Non-pigmented ciliary epithelial cell (primary cell): ENCODE measurements around the gene GRAMD4.

DNA sequence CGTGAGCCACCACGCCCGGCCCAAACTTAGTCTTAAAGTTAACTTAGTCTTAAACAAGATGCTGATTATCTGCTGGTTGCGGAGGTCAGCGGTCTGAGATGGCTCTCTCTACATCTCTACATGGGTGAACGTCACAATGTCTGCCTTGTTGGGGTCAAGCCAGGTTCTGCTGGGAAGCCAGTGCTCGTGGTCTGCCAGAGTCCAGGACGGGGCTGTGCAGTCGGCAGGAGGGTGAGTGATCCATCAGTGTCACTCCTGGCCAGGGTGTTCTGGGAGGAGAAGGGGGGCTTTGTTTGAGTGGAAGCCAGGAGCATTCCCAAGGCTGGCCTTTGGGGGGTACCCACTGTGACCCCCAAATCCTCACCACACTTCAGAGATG is 11.4 kb upstream of the CELSR1 start:
- RRBS: no CpG with 5 or more reads among the region's 9 CpGs

DNA sequence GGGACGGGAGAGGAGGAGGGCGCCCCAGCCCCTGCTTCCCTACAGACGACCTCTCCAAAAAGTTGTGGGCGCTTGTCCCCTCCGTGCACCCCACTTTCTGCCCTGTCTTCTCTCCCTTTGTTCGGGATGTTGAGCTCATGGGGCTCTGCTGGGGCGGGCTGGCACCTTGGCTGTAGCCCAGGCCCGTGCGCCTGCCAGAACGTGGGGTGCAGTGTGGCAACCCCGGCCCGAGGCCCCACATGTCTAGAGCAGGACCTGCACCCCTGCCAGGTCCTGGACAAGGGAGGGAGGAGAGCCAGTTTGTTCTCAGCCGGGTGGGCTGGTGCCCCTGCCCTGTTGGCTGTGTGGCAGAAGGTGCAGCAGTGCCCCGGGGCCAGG is 40.3 kb upstream of the CELSR1 start:
- RRBS: 11% methylated on average over 4 of the region's 14 CpGs

- RRBS: no CpG with 5 or more reads among the region's 21 CpGs
Observed at GRCh38 chr22:46619833-46620647, at the start of gene GRAMD4. GRAMD4 (plus strand) TSS chr22:46620386.

- RRBS: no CpG with 5 or more reads among the region's 20 CpGs
Observed at GRCh38 chr22:46666491-46667168, 46.4 kb downstream of the GRAMD4 start.

DNA sequence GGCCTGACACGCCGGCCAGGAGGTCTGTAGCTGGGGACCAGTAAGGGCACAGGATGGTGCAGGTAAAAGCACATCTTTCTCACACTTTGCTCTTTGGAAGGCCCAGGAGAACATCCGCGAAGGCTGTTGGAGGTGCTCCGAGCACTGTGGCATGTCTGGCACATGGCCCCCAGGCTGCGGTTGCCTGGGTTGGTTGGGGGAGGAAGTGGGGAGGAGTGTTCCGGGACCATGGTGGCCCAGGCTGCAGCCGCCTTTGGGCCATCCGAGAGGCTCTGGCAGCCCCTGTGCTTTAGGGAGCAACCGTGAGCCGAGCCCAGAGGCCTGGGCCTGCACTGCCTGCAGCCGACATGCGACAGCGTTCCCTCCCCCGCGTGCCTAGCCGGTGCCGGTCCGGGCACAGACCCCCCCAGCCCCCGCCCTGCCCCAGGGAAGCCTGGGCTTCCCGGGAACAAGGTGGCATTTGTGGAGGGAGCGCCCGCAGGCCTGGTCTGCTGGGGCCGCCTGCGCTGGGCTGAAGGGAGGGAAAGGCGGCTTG is 57.9 kb downstream of the GRAMD4 start:
- RRBS: 90% methylated on average over 3 of the region's 26 CpGs

DNA sequence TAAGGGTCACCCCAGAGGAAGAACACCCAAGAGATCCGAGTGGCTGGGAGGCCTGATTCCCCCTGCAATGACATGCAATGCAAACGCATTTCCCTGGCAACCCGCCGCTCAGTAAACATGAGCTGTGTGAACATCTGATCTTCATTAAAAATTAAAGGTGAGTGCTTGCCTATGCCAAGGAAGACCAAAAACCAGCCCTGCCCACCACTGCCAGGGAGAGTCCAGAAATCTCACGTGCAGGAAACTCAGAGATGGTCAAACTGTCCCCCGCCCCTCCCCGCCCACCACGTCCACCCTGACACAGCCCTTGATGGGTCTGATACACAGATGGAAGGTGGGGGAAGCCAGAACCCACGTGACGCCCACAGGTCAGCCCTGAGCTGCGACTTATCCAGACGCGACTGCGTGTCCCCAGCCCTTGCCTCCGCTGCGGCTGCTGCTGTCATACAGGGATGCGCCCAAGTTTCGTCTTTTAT is 11.5 kb downstream of the CERK start:
- RRBS: no CpG with 5 or more reads among the region's 18 CpGs

- RRBS: no CpG with 5 or more reads among the region's 14 CpGs
Observed at GRCh38 chr22:46734837-46735796, 2.9 kb downstream of the CERK start.

DNA sequence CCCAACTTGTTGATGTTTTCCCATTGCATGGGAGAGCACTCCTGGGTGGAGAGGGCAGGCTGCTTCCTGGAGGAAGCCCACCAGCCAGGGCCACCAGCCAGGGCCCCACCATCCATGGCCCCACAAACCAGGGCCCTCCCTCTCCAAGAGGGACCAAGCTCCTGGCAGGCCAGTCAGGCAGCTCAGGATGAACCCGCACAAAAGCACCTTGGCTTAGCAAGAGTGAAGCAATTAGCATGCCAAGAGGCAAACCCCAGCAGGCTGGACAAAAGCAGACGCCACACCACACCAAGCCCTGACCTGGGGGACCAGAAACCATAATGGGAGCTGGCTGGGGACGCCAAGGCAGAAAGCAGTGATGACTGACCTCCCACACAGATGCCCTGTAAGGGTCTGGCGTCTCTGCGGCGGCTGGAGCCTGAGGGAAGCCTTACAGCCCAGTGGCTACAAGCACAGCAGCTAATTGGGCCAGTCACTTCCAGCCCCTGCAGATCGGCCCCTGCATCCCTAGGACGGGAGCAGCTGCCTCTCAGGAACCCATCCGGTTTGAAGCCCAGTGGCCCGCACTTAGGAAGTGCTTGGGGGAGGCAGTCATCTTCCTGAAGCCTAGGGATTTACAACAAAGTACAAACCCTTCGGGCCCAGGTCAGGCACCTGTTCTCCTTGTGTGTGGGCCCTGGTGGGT is 2.0 kb downstream of the CERK start:
- RRBS: no CpG with 5 or more reads among the region's 11 CpGs

GRCh38 chr22:46800608-46801028 is 38.2 kb downstream of the TBC1D22A start:
- RRBS: no CpG with 5 or more reads among the region's 5 CpGs

- RRBS: no CpG with 5 or more reads among the region's 10 CpGs
Observed at GRCh38 chr22:46801349-46801748, 38.9 kb downstream of the TBC1D22A start.

DNA sequence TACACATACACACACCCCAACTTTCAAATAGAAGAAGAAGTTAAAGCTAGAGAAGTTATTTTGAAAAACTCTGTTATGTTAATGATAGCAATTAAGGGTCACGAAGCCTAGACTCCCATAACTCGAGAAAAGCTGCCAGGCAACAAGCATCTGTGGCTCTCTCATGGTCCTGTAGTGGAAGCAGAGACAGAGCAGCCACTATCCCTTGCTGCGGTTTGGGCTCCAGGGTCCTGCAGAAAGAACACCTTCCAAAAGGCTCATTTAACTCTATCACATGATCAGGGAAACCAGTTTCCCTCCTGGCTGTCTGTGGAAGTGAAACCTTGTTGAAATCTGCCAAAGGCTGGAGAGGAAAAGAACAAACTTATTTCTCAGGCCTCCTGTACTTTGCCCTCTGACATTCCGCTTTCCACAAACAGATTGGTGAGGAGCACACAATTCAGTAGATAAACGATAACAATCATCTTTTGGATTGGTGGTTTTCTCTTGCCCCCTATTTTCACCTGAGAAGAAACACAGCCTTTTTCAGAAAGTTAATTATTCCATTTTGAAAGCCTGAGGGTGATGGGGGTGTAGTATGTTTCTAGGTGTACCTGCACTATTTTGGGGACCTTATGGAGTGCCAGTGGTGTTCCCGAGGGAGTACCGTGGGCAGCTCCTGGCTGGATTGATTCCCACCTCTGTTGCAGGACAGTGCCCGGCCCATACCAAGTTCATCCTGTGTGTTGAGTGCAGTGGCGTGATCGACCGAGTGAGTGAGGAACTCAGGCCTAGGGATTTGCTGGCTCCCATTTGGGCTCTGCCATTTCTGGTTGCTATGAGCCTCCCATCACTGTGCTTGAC is 101.9 kb downstream of the TBC1D22A start:
- RRBS: no CpG with 5 or more reads among the region's 11 CpGs

DNA sequence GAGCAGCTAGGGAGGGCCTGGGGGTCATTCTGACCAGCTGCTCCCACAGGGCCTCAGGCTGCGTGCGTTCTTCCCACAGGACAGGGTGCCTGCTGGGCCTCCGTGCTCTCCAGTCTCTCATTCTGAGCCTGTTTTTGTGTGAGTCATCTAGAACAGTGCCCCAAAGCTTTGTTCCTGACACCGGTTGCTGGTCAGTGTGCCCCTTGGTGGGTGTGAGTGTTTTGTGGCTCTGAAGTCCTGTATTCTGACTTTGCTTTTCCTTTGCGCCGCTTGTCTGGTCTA is 275.9 kb downstream of the TBC1D22A start:
- RRBS: no CpG with 5 or more reads among the region's 6 CpGs

- RRBS: no CpG with 5 or more reads among the region's 7 CpGs
Observed at GRCh38 chr22:47086932-47087417, 324.5 kb downstream of the TBC1D22A start.

GRCh38 chr22:47170487-47170939 is 408.1 kb downstream of the TBC1D22A start:
- RRBS: no CpG with 5 or more reads among the region's 11 CpGs

DNA sequence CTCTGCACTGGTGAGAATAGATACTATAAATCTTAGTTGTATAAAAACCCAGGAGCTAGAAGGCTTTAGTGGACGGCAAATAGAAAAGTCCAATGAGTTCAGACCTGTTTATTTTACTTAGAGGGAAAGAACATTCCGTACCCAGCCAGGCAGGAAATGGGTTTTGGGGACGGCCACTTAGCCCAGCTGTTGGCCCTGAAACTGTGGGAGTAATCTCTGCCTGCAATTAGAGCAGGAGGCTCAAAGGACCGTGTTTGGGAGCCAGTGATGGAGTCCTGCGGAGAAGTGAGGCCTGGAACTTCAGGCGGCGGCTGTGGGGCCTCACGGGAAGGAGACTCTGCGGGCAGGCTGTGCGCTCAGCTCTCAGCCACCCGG is 530.1 kb downstream of the TBC1D22A start:
- RRBS: no CpG with 5 or more reads among the region's 11 CpGs

DNA sequence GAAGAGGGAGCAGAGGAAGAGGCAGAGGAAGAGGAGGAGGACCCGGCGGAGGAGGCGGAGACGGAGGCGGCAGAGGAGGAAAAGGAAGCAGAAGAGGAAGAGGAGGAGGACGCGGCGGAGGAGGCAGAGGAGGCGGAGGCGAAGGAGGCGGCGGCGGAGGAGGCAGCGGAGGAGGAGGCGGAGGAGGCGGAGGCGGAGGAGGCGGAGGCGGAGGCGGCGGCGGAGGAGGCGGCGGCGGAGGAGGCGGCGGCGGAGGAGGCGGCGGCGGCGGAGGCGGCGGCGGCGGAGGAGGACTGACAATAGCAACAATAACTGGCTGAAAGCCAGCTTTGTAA is 616.6 kb downstream of the TBC1D22A start:
- RRBS: no CpG with 5 or more reads among the region's 36 CpGs

DNA sequence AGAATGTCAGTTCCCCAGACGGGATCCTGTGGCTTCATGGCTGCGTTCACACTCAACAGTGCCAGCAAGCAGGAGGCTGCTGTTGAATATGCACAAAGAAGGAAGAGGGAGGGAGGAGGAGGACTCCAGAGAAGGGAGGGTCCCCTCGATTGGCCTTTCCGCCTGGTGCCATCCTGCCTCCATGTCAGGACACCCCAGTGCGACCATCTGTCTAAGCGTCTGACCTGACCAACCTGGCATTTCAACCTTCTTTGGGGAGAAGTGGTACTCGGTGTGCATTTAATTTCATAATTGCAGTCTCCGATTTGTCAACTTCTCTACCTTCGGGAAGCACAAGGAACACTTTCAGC is 235.1 kb upstream of the TAFA5 start:
- RRBS: no CpG with 5 or more reads among the region's 9 CpGs

DNA sequence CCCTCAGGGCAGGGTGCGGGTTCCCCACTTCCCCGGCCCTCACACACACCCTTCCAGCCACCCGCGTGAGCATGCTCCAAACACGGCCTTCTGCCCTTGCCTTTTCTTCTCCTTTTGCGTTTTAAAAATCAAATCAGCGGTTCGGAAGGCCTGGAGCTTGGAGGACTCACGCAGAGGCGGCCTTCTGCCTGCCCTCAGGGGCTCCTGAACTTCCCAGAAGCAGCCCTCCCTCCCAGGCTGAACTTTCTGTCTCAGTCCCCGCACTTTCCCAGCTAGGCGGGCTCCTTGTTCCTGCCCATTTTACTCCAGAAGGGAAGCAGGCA is 98.3 kb downstream of the TAFA5 start:
- RRBS: no CpG with 5 or more reads among the region's 12 CpGs

- RRBS: no CpG with 5 or more reads among the region's 22 CpGs
Observed at GRCh38 chr22:48635495-48636488, 146.4 kb downstream of the TAFA5 start.

DNA sequence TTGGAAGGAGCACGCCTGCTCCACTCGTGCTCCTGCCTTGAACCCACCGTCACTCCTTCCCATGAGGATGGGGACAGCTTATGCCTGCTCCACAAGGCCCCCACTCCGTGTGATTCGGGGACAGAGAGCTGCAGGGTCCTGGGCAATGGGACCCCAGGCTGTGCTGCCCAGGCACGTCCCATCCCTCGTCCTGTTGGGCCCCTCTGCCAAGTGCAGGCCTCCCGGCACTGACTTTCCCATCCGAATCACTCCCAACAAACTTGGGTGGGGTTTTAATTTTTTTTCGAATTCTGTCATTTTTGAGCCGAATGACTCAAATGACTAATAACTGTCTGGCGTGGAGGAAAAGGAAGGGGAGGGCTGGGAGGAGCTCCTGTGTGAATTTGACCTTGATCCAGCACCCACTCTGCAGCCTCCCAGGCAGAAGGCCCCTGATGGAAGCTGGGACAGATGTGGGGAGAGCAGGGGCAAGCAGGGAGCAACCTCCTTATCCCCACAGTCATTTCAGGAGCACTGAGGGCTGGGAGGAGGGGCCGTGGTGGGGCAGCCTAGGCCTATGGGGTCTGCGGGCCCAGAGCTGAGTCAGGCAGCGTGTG is 165.1 kb downstream of the TAFA5 start:
- RRBS: no CpG with 5 or more reads among the region's 15 CpGs